Peritoneum (tissue), 1 donor: ENCODE results near the genes FRY and N4BP2L2.

DNA sequence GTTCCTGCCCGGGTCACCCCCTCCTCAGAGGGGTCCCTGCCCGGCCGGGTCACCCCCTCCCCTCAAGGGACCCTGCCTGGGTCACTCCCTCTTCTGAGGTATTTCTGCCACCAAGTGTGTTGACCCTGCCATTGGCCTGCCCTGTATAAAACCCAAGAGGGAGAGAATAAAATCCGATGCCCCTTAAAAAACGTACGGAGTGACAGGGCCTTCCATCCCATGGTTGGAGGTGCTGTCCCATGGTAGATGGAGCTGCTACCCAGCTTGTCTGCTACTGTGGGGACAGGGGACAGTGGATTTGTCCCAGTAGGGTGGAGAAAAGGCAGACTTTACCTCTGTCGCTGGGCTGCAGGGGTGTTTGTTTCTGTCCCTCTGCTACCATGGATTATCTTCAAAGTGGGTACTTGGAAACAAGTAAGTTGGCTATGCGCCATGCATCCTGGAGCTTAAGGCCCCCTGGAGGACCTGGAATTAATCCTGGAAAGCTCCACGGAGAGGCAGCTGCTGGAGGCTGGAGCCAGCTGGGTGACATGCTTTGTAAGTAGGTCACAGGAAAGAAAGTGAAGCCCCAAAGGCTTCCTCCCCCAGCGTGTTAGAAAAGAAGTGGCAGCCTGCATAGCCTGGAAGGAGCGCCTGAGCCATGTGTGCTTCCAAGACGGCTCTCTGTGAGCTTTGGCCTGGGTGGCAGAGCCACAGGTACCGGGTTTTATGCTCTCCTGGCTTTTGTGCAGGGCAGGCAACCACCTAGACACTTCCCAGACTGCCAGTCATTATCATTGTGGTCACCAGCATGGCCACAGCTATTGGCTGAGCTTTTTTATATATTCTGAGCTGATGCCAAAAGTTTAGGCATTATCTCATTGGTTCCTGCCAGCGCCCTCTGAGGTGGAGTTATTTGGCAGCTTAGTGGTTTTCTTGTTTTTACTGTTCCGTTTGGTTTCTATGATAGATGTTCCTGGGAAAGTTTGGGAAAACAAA lies 9.4 kb downstream of the B3GLCT start:
- PRO-cap, result no peak

DNA sequence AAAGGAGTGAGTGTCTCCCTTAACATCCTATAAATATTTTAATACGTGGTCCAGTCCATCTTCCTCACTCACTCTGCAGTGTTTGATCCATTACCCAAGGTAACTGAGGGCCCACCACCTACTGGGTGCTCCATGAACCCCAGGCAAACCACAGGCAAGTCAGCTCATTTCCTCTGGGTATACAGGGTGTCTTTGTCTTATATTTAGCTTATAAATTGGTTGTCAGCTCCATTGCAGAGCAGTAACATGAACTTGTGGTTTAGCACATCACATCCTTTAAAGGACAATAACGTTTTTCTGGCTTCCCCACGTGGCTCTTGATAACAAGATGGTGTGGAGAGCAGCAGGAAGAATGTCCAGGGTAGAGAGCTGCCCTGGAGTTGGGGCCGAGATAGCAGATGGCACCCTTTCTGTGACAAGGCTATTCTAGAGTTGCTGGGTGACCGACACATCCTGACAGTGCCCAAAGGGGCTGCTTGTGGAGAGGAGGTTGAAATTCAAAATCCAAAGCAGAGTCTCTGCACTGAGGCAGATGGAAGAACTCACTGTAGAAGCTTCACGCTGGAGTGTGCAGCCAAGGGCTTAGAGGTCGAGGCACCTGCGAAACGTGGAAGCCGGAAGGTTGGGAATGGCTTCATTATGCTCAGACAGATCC lies 133.2 kb upstream of the FRY start:
- PRO-cap, result no peak

- PRO-cap, result no peak
Measured at GRCh38 chr13:31952757-31953425, 78.7 kb upstream of the FRY start.

DNA sequence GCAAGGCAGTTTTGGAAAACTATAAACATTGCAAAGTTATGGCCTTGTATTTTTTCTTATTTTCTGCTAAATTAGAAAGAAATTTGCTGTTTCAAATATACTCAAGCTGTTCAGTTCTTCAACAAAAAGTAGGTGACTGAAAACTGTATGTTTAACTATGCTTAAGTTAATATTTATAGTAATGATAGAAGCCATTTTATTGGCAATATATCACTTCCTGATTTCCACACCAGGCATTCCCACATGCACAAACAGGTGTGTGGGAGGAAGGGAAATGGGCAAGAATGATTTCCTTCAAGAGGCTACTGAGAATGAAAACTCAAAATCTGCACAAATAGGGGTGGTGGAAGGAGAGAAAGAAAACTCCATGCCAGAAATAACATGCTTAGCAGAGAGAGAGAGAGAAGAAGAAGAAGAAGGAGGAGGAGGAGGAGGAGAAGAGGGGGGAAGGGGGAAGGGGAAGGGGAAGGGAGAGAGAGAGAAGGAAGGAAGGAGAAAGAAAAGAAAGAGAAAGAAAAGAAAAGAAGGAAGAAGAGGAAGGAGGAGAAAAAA lies 74.3 kb upstream of the FRY start:
- PRO-cap, result no peak

DNA sequence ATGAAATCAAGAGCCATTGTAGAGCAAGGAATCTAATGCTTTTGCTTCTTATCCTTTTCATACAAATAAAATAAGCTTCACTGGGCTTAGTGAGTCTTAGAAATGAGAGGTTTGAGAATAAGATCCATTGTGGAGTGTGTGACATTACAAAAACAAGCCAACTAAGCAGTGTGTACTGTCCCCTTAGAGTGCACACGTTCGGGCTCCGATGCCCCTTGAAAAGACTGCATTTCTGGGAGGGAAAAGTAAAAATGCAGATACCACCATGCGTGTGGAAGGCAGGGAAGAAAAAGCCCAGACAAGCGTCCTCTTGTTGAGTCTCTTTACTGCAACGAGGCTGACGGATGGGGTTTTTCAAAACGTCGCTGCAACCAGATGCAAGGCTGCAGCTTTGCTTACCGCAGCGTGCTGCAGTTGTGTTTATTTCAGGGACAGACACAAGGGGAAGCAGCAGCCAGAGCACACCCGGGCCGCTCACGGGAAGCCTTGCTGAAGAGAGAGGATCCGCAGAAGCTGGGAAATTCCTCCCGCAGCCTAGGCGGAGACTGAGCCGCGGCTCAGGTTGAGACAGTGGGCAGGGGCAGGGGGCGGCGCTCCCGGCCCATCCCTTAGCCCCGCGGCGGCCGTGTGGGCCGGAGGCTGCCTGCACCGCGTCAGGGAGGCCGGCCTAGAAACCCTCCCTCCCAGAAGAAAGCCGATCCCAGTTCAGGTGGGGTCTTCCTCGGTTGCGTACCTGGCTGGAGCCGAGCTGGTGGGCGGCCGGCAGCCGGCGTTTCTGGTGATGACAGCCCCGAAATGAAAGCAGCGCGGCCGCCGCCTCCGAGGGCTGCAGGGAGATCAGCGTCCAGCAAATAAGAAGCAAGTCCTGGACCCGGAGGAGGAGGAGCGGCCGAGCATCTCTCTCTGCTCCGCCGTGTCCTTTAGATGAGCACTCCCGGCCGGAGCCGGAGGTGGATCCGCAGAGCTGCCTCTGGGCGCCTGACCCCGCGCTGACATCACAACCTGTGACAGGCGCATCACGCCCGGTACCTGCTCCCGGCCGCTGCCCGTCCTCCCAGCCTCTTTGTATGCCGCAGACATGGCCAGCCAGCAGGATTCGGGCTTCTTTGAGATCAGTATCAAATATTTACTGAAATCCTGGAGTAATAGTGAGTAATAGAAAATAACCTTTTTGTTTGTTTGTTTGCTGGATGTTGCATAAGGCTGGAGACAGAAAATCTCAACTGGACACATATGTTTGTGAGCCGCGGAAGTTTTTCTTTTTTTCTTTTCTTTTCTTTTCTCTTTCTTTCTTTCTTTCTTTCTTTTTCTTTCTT lies at the start of gene FRY:
TSS of gene FRY (plus strand) at position 1,057 of the 1,316 bp plus-strand sequence.
- PRO-cap, result no peak

DNA sequence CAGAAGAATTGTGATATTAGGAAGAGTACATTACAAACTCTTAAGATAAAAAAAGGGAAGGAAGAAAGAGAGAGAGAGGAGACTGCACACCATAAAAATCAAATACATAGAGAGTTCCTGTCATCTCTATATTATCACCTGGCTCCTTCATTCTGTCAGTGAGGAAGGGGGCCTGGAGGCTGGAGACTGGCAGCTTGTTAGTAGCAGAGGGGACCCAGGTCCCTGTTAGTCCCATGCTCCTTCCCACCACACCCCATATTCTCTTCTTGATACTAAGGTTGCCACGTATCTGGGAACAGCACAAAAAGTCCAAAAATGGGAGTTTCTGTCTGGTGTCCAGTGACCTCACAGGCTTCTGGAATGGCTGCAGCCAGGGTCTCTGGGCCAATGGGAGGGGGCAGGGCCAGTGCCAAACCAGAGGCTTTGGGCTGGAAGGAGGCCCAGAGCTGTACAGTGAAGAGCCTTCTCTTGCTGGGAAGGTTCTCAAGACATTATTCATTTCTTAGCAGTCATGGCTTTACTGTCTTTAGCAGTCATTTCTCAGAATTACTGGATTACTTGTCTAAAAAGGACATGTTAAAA lies 119.1 kb downstream of the FRY start:
- PRO-cap, result no peak

DNA sequence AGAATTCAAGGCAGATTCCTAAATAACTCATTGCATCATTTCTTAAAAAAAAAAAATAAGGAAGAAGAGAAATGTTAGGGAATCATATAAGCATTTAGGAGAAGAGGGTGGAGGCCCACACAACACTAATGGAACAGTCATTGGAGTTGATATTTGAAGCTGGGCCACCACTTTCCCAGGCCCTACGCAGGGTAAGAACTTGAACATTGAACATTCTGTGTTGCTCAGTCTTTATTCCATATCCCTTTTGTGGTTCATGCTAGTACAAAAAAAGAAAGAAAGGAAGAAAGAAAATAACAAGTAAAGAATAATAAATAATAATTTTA lies 127.6 kb downstream of the FRY start:
- PRO-cap, result no peak

GRCh38 chr13:32246464-32246939 lies 68.7 kb downstream of the ZAR1L start:
- PRO-cap, result no peak

DNA sequence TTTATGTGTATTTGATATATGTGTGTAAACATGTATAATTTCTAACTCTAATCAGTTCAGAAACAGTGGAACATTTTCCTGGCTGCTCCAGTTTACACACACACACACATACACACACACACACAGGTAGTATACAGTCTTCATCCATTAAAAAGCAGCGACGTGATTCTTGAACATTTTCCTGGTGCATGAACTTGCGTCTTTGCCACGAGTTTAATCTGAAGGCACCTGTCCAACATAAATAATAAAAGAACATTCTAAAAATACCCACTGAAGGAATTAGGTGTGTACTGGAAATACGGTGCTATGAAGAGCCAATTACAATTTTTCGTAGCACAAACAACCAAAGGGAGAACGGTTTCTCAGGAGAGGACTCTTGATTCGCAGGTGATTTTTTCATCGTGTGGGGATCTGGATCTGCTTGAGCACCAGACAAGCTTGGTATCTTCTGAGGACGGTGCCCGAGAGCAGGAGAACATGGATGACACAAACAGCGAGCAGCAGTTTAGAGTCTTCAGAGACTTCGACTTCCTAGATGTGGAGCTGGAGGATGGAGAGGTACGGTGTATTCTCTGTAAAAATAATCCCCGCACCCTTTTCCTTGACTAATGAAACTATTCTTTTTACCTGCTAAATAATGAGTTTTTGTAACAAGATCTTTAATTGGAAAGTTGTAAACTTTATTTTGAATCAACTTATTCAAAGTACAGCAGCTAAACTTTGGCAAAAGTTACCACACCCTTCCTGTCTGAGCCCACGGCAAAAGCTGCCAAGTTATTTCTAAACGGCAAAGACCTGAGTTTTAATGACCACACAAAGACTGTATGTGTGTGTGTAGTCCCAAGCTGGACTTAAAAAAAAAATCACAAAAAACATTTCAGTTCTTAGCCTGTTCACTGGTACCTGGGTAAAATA lies 61.1 kb downstream of the ZAR1L start:
- PRO-cap, result no peak

DNA sequence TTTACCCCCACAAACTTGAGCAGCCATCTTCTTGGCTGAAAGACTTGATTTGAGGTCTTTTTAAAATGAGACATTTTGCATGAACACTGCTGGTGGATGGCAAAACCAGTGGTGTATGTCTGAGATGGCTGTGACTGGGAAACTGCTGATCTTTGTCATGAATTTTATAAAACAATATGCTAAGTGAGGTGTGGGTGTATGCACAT lies 52.6 kb downstream of the ZAR1L start:
- PRO-cap, result no peak

GRCh38 chr13:32426513-32427346 lies 1.2 kb downstream of the N4BP2L1 start:
- PRO-cap, result no peak

DNA sequence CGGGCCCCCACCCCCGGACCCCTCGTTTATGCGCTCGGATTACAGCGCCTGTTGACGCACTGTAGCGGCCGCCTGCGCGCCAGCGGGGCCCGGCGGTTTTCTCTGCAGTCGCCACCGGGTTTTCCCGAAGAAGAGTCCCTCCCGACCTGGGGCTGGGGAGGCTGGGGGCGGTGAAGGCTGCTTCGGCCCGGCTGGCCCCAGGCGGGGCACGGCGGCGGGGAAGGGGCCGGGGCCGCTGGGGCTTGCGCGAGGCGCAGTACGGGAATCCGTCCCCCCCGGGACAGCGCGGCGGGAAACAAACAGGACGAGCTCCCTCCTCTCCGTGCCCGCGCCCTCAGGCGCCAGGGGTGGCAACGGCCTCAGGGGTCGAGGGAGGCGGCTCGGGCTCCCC lies 588 bp downstream of the N4BP2L1 start:
- PRO-cap, result no peak

DNA sequence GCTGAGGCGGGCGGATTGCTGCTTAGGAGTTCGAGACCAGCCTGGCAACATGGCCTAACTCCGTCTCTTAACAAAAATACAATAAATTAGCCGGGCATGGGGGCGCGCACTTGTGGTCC lies 901 bp downstream of the N4BP2L2 start:
- PRO-cap, result no peak

DNA sequence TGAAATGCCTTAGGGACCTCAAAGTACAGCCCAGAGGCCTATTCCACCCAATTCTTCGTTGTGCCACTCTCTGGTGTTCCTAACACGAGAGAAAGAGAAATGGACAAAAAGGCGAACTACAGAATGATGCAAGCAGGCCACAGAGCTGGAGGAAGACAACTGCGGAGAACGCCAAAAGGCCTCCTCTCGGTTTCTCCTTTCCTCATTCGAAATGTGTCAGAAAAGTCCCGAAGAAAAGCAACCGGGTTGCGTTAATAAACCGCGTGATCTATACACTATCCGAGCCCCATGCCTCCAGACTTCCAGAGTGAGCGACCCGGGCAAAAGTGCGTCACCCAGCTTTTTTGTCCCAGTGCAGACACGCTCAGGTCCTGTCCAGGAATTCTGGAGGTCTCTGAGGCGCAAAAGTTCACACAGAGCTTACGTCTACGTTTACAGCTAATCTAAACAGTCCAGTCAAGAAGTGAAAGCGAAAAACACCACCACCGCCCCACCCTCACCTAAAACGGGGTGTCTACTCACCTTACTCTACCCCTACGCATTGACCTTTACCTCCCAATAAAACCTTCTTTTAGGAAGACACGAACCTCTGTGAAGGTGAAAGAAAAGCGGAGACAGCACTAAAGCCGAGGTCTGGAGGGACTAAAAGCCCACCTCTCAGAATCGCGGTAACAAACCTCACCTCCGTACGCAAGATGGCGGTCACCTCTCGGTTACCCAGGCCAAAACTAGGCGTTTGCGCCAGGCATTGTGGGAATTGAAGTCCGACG lies at the start of gene N4BP2L2:
TSS of gene N4BP2L2 (minus strand) at position 700 of the 770 bp plus-strand sequence.
- PRO-cap, result no peak

GRCh38 chr13:32629031-32629380 lies 42.8 kb downstream of the PDS5B start:
- PRO-cap, result no peak

- PRO-cap, result no peak
Measured at GRCh38 chr13:32672220-32672783, 86.0 kb downstream of the PDS5B start.

- PRO-cap, result no peak
Measured at GRCh38 chr13:32764330-32764986, 178.2 kb downstream of the PDS5B start.

DNA sequence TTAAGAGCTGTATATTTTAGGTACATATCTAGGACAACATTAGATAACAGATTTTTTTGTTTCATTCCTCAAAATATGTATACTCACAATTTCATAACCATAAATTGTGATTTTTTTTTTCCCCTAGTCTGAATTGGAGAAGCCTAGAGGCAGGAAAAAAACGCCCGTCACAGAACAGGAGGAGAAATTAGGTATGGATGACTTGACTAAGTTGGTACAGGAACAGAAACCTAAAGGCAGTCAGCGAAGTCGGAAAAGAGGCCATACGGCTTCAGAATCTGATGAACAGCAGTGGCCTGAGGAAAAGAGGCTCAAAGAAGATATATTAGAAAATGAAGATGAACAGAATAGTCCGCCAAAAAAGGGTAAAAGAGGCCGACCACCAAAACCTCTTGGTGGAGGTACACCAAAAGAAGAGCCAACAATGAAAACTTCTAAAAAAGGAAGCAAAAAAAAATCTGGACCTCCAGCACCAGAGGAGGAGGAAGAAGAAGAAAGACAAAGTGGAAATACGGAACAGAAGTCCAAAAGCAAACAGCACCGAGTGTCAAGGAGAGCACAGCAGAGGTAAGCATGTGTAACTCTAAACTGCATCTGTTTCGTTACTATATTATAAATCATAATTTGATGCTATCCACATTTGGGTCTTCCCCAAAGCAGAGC lies 183.9 kb downstream of the PDS5B start:
- PRO-cap, result no peak

DNA sequence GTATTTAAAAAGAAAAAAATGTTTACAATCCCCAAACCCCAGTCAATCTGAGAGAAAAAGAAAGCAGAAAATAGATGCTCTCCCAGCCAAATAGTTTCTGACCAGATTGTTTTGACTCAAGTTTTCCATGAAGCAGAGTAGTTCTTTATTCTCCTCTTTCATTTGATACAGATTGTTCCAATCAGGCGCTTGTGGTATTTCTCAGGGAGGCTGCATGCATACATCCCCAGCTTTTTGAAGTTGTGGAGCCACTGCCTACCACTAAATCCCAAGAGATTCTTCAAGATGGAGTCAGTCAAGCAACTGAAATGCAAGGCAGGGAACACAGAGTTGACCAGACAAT lies 110.5 kb downstream of the STARD13 start:
- PRO-cap, result no peak

- PRO-cap, result no peak
Measured at GRCh38 chr13:33207297-33208015, 78.1 kb downstream of the STARD13 start.